H1 (cell line): ENCODE measurements around the gene MXI1.

GRCh38 chr10:104325909-104326726 lies 12.1 kb downstream of the ITPRIP start:
- RRBS, result 88% methylated on average over 5 of the region's 22 CpGs
CAGE:
- cytosol, long polyA plus RNA, result no peak
- long polyA plus RNA, result no peak
- nucleus, long polyA plus RNA, result no peak

GRCh38 chr10:104334781-104335306 lies 3.4 kb downstream of the ITPRIP start:
- RRBS, result no CpG with 5 or more reads among the region's 12 CpGs
CAGE:
- cytosol, long polyA plus RNA, result no peak
- long polyA plus RNA, result no peak
- nucleus, long polyA plus RNA, result no peak

DNA sequence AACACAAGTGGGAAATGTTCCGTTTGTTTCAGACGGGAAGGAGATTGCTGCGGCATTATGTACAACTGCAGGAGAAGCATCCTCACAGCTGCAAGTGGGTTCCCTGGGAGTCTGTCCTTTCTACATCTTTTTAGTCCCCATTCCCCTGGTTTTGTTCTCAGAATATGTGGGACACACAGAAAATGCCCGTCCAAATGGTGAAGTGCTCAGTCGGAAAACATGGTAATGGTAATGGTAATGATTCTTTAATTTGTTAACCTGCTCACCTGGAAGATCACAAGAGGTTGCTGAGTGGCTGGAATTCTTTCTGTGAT lies 513.8 kb downstream of the SORCS3 start:
- RRBS, result no CpG with 5 or more reads among the region's 5 CpGs
CAGE:
- cytosol, long polyA plus RNA, result no peak
- long polyA plus RNA, result no peak
- nucleus, long polyA plus RNA, result no peak

- RRBS, result no CpG with 5 or more reads among the region's 5 CpGs
CAGE:
- cytosol, long polyA plus RNA, result no peak
- long polyA plus RNA, result no peak
- nucleus, long polyA plus RNA, result no peak
Observed at GRCh38 chr10:108132180-108132765, 967.8 kb upstream of the SORCS1 start.

- RRBS, result no CpG with 5 or more reads among the region's 2 CpGs
CAGE:
- cytosol, long polyA plus RNA, result no peak
- long polyA plus RNA, result no peak
- nucleus, long polyA plus RNA, result no peak
Observed at GRCh38 chr10:109959793-109960009, 36.4 kb upstream of the XPNPEP1 start.

DNA sequence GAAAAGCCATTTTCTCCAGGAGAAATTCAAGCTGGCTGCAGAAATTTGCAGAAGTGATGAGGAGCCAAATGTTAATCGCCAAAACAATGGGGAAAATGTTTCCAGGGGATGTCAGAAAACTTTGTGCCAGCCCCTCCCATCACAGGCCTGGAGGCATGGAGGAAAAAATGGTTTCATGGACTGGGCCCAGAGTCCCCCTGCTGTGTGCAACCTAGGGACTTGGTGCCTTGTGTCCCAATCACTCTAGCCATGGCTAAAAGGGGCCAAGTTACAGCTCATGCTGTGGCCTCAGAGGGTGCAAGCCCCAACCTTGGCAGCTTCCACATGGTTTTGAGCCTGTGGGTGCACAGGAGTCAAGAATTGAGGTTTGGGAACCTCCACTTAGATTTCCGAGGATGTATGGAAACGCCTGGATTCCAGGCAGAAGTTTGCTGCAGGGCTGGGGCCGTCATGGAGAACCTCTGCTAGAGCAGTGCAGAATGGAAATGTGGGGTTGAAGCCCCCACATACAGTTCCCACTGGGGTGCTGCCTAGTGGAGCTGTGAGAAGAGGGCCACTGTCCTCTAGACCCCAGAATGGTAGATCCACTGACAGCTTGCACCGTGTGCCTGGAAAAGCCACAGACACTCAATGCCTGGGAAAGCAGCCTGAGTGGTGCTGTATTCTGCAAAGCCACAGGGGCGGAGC lies 41.2 kb downstream of the ADD3 start:
- RRBS, result no CpG with 5 or more reads among the region's 6 CpGs
CAGE:
- cytosol, long polyA plus RNA, result no peak
- long polyA plus RNA, result no peak
- nucleus, long polyA plus RNA, result no peak

DNA sequence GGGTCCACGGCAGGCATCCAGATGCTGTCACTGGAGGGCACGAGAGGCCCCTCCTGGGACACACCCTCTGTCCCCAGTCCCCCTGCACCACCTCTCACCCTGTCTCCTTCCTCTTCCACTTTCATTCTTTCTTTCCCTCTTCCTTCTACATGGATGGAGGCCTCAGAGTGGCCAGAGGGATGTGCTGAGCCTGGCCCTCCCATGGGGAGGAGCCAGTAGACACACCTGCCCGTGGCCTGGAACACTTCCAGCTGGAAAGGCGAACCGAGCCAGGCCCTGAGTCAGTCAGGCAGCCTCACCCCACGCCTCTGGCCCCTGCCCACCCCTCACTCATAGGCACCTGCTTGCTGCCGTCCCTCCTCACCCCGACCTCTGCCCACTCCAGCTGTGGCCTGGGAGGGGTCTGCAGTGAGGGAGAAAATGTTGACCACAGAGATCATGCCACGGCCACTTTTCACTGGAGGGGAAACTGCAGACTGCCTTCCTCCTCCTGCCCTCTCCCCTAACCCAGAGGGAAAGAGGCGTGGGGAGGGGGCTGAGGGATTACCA lies 55.9 kb upstream of the MXI1 start:
- RRBS, result no CpG with 5 or more reads among the region's 10 CpGs
CAGE:
- cytosol, long polyA plus RNA, result no peak
- long polyA plus RNA, result no peak
- nucleus, long polyA plus RNA, result no peak

DNA sequence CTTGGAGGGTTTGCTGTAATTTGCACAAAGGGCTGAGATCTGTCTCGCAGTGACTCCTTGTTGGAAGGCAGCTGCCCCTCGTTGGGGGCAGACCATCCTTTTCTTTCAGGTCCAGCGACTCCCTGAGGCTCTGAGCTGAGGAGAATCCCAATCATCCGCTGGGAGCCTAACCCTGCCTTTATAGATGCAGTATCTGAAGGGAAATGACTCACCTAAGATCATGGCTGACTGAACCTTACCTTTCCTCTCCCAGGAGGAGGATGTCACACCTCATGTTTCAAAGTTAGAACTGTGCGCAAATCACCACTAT lies 36.4 kb upstream of the MXI1 start:
- RRBS, result no CpG with 5 or more reads among the region's 5 CpGs
CAGE:
- cytosol, long polyA plus RNA, result no peak
- long polyA plus RNA, result no peak
- nucleus, long polyA plus RNA, result no peak

DNA sequence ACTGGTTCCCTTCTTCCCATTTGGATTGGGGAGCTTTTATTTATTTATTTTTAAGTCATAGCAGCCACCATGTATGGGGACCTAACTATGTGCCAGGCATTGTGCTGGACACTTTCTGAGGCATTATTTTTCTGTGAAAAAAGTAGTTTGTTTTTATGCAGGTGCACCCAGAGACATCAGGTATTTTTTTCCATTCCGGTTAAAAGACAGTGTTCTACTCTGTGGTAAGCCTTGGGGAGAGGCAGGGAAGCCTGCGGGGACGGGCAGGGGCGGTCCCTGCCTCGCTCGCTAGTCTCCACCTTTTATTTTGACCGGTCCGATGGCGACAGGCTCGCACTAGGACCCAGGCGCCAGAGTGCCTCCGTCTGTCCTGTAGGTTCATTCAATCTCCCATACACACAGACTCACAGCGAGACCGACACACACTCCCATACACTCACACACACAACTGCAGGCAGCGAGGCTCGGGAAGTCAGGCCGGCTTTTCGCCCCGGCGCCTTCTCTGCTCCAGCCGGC lies at the start of gene MXI1:
Gene MXI1 (plus strand): TSS at position 393 of the 516 bp plus-strand sequence.
- RRBS, result no CpG with 5 or more reads among the region's 21 CpGs
CAGE:
- cytosol, long polyA plus RNA, result no peak
- long polyA plus RNA, result start-site peak on the plus strand centred at position 408 of the sequence, 108 bp wide, 15 and 12 reads in 2 replicates
- nucleus, long polyA plus RNA, result start-site peak on the plus strand centred at position 420 of the sequence, 57 bp wide, 27 reads

- RRBS, result no CpG with 5 or more reads among the region's 3 CpGs
CAGE:
- cytosol, long polyA plus RNA, result no peak
- long polyA plus RNA, result no peak
- nucleus, long polyA plus RNA, result no peak
Observed at GRCh38 chr10:110215746-110216271, 8.4 kb downstream of the MXI1 start.

DNA sequence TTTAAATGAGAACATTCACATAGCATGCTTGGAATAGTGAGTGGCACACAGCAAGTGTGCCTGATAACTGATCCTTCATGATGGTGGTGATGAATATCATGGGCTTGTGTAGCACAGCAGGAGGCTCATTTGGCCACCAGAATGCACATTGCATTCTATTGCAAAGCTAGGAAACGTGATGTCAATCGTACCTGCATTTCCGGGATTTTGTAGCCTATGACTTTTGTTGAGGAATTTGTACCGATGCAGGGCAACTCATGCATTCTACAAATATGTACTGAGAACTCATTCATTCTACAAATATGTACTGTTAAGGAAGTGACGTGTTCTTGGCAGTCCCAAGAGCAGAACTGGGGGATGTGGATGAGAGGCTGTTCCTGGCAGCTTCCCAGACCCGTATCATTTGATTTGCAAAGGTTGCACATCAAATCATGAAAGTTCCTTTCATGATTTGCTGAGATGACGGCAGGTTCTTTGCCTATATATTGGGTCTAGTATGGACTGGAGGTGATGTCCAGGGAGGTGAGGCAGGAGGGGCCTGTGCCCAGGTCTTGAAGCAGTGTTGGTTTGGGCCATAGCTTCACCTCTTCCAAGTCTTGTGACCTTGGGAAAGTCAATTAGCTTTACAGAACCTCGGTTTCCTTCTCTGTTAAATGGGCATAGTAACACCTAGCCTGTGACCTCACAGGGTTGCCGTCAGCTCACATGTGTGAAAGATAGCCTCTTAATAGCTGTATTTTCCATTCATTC lies 94.7 kb upstream of the SMNDC1 start:
- RRBS, result no CpG with 5 or more reads among the region's 9 CpGs
CAGE:
- cytosol, long polyA plus RNA, result no peak
- long polyA plus RNA, result no peak
- nucleus, long polyA plus RNA, result no peak

GRCh38 chr10:110458307-110458908 lies 39.3 kb upstream of the DUSP5 start:
- RRBS, result no CpG with 5 or more reads among the region's 6 CpGs
CAGE:
- cytosol, long polyA plus RNA, result no peak
- long polyA plus RNA, result no peak
- nucleus, long polyA plus RNA, result no peak

- RRBS, result no CpG with 5 or more reads among the region's 8 CpGs
CAGE:
- cytosol, long polyA plus RNA, result no peak
- long polyA plus RNA, result no peak
- nucleus, long polyA plus RNA, result no peak
Observed at GRCh38 chr10:110502398-110503615, 5.1 kb downstream of the DUSP5 start.

DNA sequence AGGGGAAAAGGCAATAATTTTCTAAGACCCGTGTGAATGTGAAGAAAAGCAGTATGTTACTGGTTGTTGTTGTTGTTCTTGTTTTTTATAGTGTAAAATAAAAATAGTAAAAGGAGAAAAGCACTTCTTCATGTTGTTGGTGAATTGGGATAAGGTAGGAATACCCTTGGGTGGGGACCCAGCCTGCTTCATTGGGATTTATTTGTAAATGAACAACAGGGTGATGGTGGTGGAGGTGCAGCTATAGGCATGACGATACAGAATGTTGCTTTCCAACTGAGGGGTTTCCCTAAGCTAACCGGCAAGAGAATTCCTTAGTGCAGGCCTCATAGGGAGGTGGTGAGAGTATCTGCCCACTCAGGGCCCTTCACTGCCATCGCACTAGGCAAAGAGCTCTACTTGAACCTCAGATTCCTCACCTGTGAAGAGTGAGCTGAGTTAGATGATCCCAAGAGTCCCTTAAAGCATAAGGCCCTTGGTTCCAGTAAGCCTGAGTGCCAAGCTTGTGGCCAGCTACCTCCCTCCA lies 13.8 kb downstream of the DUSP5 start:
- RRBS, result no CpG with 5 or more reads among the region's 4 CpGs
CAGE:
- cytosol, long polyA plus RNA, result no peak
- long polyA plus RNA, result no peak
- nucleus, long polyA plus RNA, result no peak

DNA sequence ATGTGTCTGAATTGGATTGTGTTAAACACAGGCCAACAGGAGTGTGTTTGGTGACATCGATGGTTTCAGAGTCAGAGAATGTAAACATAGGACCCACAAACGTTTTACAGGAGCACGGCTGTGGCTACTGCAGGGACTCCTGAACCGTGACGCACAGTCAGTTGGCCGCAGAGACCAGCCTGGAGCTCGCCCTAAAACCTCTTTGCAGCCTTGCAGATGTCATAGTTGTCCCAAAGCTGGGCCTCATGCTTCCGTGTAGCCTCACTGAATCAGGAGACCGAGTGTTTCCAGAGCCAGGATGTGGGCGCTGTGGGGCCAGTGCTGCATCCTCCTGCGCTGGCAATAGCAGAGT lies 7.4 kb downstream of the RBM20 start:
- RRBS, result no CpG with 5 or more reads among the region's 11 CpGs
CAGE:
- cytosol, long polyA plus RNA, result no peak
- long polyA plus RNA, result no peak
- nucleus, long polyA plus RNA, result no peak

- RRBS, result no CpG with 5 or more reads among the region's 6 CpGs
CAGE:
- cytosol, long polyA plus RNA, result no peak
- long polyA plus RNA, result no peak
- nucleus, long polyA plus RNA, result no peak
Observed at GRCh38 chr10:110698339-110699060, 54.4 kb downstream of the RBM20 start.

GRCh38 chr10:110724750-110725309 lies 80.7 kb downstream of the RBM20 start:
- RRBS, result no CpG with 5 or more reads among the region's 6 CpGs
CAGE:
- cytosol, long polyA plus RNA, result no peak
- long polyA plus RNA, result no peak
- nucleus, long polyA plus RNA, result no peak

DNA sequence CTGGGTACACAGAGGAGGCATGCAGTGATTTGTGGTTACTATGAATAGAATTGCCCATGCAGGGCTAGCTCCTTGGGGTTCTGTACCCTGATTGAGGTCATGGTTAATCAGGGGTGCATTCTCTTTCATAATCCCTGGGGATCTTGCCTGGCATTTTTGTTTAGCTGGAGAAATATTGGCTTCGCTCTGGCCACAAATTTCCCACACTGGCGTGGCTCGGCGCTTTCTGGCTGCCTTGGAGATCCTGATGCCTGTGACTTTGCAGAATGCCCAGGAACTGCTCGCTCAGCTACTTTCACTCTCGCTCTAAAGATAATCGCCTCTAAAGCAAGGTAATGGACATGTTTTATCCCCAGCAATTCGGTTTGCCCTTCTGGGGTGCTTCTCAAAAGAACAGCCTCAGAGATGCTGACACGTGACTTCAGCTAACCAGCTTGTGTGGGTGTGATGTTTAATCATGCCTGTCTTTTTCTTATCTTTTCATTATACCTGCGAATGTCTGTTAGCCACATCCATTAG lies 89.4 kb downstream of the RBM20 start:
- RRBS, result no CpG with 5 or more reads among the region's 10 CpGs
CAGE:
- cytosol, long polyA plus RNA, result no peak
- long polyA plus RNA, result no peak
- nucleus, long polyA plus RNA, result no peak

DNA sequence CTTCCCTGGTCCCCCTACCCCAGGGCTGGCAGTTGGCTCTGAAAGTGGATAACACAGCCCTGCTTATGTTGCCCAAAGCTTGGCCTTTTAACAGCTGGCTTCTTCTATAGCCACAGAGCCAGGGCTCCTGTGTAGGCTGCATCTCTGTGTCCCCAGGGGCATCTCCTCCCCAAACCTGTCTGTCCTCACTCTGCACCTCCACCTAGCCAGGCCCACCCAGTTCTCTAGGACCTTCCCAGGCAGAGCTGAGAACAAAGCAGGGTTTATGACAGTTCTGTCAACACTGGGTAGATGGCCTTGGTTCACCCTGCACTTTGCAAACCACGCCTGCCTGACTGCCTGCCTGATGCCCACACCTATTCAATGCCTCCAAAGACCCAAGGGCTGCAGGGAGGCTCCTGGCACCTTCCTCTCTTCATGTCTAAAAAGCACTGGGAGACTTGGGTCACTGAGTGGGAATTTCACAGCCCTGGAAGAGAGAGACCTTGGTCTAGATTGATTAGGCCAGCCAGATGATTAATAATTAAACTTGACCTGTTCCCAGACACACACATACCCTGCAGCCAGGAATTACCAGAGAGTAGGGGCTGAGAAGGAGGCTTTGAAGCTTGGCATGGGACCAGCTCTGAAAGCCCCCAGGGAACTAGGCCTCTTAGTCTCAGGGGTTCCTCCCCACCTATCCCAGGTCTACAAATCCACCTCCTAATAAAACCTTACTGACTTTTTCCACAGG lies 25.9 kb upstream of the PDCD4 start:
- RRBS, result no CpG with 5 or more reads among the region's 1 CpG
CAGE:
- cytosol, long polyA plus RNA, result no peak
- long polyA plus RNA, result no peak
- nucleus, long polyA plus RNA, result no peak

- RRBS, result no CpG with 5 or more reads among the region's 1 CpG
CAGE:
- cytosol, long polyA plus RNA, result no peak
- long polyA plus RNA, result no peak
- nucleus, long polyA plus RNA, result no peak
Observed at GRCh38 chr10:110931702-110932607, 12.6 kb downstream of the SHOC2 start.